HepG2 (cell line): Measurements from ENCODE around the gene EDN1.

DNA sequence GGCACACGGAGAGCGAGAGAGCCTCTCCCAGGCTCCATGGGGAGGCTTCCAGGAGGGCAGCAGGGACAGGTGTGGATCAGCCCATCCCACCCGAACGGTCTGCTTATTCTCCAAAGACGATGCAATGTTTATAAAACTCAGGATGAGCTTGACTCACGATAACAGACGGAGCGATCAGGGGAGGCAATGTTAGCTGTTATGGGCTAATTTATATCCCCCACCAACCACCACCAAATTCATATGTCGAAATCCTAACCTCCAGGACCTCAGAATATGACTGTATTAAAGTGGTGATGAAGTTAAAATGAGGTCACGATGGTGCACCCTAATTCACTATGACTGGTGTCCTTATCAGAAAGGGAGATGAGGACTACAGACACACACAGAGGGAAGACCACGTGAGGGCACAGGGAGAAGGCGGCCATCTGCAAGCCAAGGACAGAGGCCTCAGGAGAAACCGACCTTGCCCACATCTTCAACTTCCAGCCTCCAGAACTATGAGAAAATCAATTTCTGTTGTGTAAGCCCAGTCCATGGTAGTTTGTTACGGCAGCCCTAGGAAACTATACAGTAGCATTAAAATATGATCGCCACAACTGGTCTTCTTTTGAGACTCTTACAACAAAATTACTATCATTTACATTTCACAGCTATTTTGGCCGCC is 7.0 kb downstream of the ADTRP start:
- RRBS, 2 experiments = no CpG with 5 or more reads among the region's 16 CpGs
CAGE:
- cytosol, long polyA minus RNA = no peak
- cytosol, long polyA plus RNA = no peak
- long polyA plus RNA = no peak
- nucleus, long polyA minus RNA = no peak
- nucleus, long polyA plus RNA = no peak

- RRBS, 2 experiments = no CpG with 5 or more reads among the region's 2 CpGs
CAGE:
- cytosol, long polyA minus RNA = no peak
- cytosol, long polyA plus RNA = no peak
- long polyA plus RNA = no peak
- nucleus, long polyA minus RNA = no peak
- nucleus, long polyA plus RNA = no peak
Observed at GRCh38 chr6:11774600-11774819, 4.1 kb downstream of the ADTRP start.

- RRBS, 2 experiments = no CpG with 5 or more reads among the region's 9 CpGs
CAGE:
- cytosol, long polyA minus RNA = no peak
- cytosol, long polyA plus RNA = no peak
- long polyA plus RNA = no peak
- nucleus, long polyA minus RNA = no peak
- nucleus, long polyA plus RNA = no peak
Observed at GRCh38 chr6:11810611-11811312, 32.2 kb upstream of the ADTRP start.

- RRBS, 2 experiments = 29 to 36% methylated on average over 3 of the region's 11 CpGs
CAGE:
- cytosol, long polyA minus RNA = no peak
- cytosol, long polyA plus RNA = no peak
- long polyA plus RNA = no peak
- nucleus, long polyA minus RNA = no peak
- nucleus, long polyA plus RNA = no peak
Observed at GRCh38 chr6:11901001-11901640, 111.0 kb upstream of the HIVEP1 start.

DNA sequence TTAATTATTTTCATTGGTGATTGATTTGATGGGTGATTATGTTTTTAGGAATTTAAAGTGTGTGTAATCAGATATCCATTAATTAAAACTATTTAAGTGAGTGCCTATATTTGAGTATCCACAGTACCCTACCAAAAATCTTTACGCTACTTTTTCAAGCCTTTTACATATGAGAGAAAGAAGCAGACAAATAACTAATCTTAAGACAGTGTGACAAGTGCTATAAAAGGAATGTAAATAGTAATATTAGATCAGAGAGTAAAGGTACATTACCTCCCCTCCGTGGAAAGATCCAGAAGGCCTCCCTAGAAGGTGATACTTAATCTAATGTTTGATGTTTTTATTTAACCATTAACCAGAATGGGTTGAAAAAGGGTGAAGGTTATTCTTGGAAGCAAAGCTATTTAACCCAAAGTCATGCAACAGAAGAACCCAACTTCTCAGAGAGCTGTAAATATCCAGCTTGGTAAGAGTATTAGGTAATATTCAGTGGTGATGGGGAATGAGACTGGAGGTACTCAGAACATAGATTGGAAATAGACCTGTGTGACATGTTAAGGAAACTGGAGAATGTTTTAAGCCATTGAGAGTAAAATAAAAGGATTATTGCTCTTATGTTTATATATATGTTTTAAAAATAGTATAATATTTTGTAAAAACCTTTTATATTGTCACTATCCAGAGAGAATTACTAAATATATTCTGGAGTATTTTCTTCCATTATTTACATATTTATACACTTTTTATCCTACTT is 68.0 kb upstream of the HIVEP1 start:
- RRBS, 2 experiments = no CpG with 5 or more reads among the region's 2 CpGs
CAGE:
- cytosol, long polyA minus RNA = no peak
- cytosol, long polyA plus RNA = no peak
- long polyA plus RNA = no peak
- nucleus, long polyA minus RNA = no peak
- nucleus, long polyA plus RNA = no peak

DNA sequence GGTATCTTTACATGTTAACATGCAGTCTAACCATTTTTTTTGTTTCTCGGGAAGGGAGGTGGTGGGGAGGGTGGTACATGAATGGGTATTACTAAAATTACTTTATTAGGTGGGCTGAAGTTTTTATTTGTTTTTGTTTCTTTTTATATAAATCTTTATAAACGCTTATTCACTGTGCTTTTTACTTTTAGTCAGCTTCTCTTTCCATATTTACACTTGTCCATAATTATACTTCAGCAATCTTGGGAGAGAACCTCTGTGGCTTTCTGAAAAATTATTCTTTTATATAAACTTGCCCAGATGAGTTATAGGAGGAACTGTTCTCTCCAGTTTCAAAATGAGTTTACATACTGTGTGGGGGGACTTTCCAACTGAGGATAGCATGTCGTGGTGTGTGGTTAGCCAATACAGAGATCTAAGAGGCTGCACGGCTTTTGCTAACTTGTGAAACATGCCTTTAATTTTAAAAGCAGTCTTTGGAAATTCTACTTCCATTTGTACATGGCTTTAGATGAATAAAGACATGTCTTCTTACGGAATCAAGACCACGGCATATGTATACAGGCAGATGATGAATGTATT is 39.6 kb downstream of the HIVEP1 start:
- RRBS, 2 experiments = no CpG with 5 or more reads among the region's 6 CpGs
CAGE:
- cytosol, long polyA minus RNA = no peak
- cytosol, long polyA plus RNA = no peak
- long polyA plus RNA = no peak
- nucleus, long polyA minus RNA = no peak
- nucleus, long polyA plus RNA = no peak

GRCh38 chr6:12118923-12119733 is 107.0 kb downstream of the HIVEP1 start:
- RRBS, 2 experiments = no CpG with 5 or more reads among the region's 3 CpGs
CAGE:
- cytosol, long polyA minus RNA = no peak
- cytosol, long polyA plus RNA = no peak
- long polyA plus RNA = no peak
- nucleus, long polyA minus RNA = no peak
- nucleus, long polyA plus RNA = no peak

GRCh38 chr6:12289785-12290913 is at the start of gene EDN1:
EDN1 (plus strand) TSS chr6:12290361.
- RRBS, 2 experiments = 0% methylated on average over 2 to 3 of the region's 42 CpGs
CAGE:
- cytosol, long polyA minus RNA = no peak
- cytosol, long polyA plus RNA = no peak
- long polyA plus RNA = no peak
- nucleus, long polyA minus RNA = no peak
- nucleus, long polyA plus RNA = no peak

DNA sequence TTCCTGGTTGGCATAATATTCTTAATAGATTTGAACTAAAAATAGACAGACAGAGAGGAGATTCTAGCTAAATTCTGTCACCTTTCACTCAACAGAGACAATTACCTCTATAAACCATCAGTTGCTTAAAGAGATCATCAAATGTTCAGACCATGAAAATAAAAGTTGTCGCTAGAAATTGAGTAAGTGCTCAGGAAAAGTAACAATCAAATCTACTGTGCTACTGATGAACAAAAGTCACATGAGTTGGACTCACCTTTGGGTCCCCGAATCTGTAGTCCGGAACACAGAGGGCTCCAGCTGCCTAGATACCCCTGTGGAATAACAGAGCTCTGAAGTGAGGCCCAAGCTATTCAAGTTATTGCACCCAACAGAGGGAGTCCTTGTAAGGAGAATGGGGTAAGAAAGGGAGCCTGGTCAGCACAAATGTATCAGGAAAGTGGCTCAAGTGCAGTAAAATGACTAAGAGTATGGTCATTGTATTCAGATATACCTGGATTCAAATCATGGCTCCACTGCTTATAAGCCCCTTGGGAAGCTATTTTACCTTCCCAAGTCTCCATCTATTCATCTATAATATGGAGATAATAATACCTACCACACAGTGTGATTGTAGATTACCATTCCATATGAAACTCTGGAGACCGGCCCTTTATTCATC is 20.9 kb downstream of the EDN1 start:
- RRBS, 2 experiments = no CpG with 5 or more reads among the region's 4 CpGs
CAGE:
- cytosol, long polyA minus RNA = no peak
- cytosol, long polyA plus RNA = no peak
- long polyA plus RNA = no peak
- nucleus, long polyA minus RNA = no peak
- nucleus, long polyA plus RNA = no peak

DNA sequence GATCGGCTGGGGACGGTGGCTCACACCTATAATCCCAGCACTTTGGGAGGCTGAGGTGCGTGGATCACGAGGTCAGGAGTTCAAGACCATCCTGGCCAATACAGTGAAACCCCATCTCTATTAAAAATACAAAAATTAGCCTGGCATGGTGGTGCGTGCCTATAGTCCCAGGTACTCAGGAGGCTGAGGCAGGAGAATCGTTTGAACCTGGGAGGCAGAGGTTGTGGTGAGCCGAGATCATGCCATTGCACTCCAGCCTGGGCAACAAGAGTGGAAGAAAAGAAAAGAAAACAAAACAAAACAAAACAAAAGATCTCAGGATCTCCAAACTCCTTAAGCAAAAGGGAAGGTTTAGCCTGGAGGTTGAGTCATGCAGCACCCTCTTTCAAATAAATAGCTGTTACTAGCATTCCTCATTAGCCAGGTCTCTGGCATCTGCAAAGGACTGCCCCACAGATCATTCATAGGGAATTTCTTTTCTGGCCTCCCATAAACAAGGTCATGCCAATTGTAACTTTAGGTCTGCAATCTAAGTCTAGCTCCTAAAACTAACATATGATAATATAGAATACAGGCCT is 37.1 kb downstream of the EDN1 start:
- RRBS, 2 experiments = no CpG with 5 or more reads among the region's 7 CpGs
CAGE:
- cytosol, long polyA minus RNA = no peak
- cytosol, long polyA plus RNA = no peak
- long polyA plus RNA = no peak
- nucleus, long polyA minus RNA = no peak
- nucleus, long polyA plus RNA = no peak

DNA sequence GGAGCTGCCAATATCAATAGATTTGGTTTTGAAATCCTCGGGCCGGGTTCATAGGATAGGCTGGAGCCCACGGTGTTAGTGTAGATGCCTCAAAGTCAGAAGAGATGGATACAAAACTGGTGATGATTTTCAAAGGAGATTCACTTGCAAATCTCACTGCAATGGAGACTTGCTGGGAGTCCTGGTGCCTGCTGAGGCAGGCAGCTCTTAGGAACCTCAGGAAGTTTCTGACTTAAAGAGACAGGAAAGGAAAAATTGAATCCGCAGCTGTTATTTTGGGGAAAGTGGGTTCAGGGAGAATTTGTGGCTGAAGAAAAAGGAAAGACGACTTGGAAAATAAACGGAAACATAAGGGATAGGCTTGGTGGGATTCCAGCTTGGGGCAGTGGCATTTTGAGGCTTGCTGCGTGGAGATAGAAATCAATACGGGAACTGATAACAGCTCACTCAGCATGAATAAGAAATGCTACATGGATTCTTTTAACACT is 241.6 kb downstream of the PHACTR1 start:
- RRBS, 2 experiments = no CpG with 5 or more reads among the region's 8 CpGs
CAGE:
- cytosol, long polyA minus RNA = no peak
- cytosol, long polyA plus RNA = no peak
- long polyA plus RNA = no peak
- nucleus, long polyA minus RNA = no peak
- nucleus, long polyA plus RNA = no peak

GRCh38 chr6:13014563-13015602 is 298.3 kb downstream of the PHACTR1 start:
- RRBS, 2 experiments = 16 to 19% methylated on average over 5 of the region's 41 CpGs
CAGE:
- cytosol, long polyA minus RNA = no peak
- cytosol, long polyA plus RNA = no peak
- long polyA plus RNA = no peak
- nucleus, long polyA minus RNA = no peak
- nucleus, long polyA plus RNA = no peak

DNA sequence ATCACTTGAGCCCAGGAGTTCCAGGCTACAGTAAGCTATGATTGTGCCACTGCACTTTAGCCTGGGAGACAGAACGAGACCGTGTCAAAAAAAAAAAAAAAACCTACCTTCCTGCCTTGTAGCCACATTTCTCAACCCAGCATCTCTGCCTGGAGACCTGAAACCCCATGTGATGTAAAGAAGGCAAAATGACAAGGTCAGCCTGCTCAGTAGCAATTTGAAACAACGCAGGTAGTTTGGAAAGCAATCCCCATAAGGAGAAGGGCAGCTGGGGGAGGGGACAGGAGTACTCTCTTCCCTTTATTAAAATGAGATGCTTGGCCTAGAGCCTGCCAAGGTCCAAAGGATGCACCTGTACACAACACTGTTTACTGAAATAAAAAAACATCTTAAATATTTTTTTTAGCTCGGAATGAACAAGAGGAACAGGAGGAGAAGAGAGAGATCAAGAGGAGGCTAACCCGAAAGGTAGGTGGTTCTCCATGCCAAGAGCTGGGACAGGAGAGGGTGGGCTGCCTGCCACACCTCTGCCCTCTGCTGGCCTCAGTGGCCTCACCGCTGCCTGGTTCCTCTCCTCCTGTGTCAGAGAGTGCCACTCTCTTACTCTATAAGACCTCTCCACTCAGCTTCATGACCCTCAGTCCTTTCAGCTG is 50.3 kb downstream of the TBC1D7 start:
- RRBS, 2 experiments = no CpG with 5 or more reads among the region's 6 CpGs
CAGE:
- cytosol, long polyA minus RNA = no peak
- cytosol, long polyA plus RNA = no peak
- long polyA plus RNA = no peak
- nucleus, long polyA minus RNA = no peak
- nucleus, long polyA plus RNA = no peak

- RRBS, 2 experiments = 100% methylated on average over 2 of the region's 10 CpGs; no CpG with 5 or more reads in 1 of the 2 experiments
CAGE:
- cytosol, long polyA minus RNA = no peak
- cytosol, long polyA plus RNA = no peak
- long polyA plus RNA = no peak
- nucleus, long polyA minus RNA = no peak
- nucleus, long polyA plus RNA = no peak
Observed at GRCh38 chr6:13421400-13422074, 65.9 kb downstream of the GFOD1 start.

DNA sequence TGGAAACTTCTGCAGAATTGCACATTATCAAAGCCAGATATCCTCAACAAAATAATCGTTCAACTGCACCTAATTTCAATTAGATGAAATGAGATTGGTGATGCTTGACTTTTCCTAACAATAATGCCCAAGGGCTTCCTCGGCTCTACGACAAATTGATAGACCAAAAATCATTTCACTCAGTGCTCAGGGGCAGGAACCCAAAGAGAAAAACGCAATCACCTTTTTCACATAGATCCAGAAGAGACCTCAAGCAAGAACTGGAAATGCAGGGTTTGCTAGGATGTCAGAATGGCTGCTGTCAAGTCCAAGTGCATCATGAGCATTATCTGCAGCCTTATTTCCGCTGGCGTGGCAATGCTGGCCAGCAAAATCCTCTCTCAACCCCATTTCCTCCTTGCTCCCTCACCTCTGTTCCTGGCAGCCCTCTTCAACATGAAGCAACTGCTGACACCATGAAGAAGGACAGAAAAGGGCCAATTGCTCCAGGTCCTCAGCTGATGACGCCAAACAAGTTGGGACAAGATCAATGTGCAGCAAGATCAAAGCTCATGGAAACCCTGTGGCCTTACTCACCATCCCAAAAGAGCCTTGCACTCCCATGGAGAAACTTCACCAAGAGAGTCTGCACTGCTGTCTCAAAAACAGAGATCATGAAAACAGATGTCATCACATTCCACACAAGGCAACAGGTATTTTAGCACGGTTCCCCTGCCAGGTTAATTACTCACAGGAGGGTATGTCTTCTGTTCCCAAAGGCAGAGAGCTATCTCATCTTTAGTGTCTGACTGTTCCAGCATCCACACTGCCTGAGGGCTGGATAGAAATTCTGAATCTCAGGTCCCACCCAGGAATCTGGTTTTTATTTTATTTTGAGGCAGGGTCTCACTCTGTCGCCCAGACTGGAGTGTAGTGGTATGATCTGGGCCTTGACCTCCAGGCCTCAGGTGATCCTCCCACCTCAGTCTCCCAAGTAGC is 7.5 kb downstream of the GFOD1 start:
- RRBS, 2 experiments = no CpG with 5 or more reads among the region's 9 CpGs
CAGE:
- cytosol, long polyA minus RNA = no peak
- cytosol, long polyA plus RNA = no peak
- long polyA plus RNA = no peak
- nucleus, long polyA minus RNA = no peak
- nucleus, long polyA plus RNA = no peak

DNA sequence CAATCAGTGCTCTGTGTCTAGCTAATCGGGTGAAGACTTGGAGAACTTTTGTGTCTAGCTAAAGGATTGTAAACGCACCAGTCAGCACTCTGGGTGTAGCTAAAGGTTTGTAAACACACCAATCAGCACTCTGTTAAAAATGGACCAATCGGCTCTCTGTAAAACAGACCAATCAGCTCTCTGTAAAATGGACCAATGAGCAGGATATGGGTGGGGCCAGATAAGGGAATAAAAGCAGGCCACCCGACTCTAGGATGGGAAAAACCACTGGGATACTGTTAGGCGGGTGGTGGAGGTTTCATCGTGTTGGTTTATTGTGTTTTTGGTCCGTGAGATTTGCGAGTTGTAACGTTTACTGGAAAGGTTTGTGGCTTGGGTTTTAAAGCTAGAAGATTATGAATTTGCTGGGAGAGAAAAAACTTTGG is 25.5 kb upstream of the GFOD1 start:
- RRBS, 2 experiments = no CpG with 5 or more reads among the region's 9 CpGs
CAGE:
- cytosol, long polyA minus RNA = no peak
- cytosol, long polyA plus RNA = no peak
- long polyA plus RNA = no peak
- nucleus, long polyA minus RNA = no peak
- nucleus, long polyA plus RNA = no peak

GRCh38 chr6:13554792-13555580 is 19.4 kb upstream of the SIRT5 start:
- RRBS, 2 experiments = no CpG with 5 or more reads among the region's 13 CpGs
CAGE:
- cytosol, long polyA minus RNA = no peak
- cytosol, long polyA plus RNA = no peak
- long polyA plus RNA = no peak
- nucleus, long polyA minus RNA = no peak
- nucleus, long polyA plus RNA = no peak

- RRBS, 2 experiments = no CpG with 5 or more reads among the region's 3 CpGs
CAGE:
- cytosol, long polyA minus RNA = no peak
- cytosol, long polyA plus RNA = no peak
- long polyA plus RNA = no peak
- nucleus, long polyA minus RNA = no peak
- nucleus, long polyA plus RNA = no peak
Observed at GRCh38 chr6:13559250-13559749, 15.1 kb upstream of the SIRT5 start.

GRCh38 chr6:13573521-13573703 is 989 bp upstream of the SIRT5 start:
- RRBS, 2 experiments = no CpG with 5 or more reads among the region's 3 CpGs
CAGE:
- cytosol, long polyA minus RNA = no peak
- cytosol, long polyA plus RNA = no peak
- long polyA plus RNA = no peak
- nucleus, long polyA minus RNA = no peak
- nucleus, long polyA plus RNA = no peak

- RRBS, 2 experiments = no CpG with 5 or more reads among the region's 9 CpGs
CAGE:
- cytosol, long polyA minus RNA = no peak
- cytosol, long polyA plus RNA = no peak
- long polyA plus RNA = no peak
- nucleus, long polyA minus RNA = no peak
- nucleus, long polyA plus RNA = no peak
Observed at GRCh38 chr6:13621602-13622555, 6.7 kb downstream of the NOL7 start.